Mesothelial cell of epicardium (in vitro differentiated cells): Measurements from ENCODE around the gene HSD17B2.

- PRO-cap = no peak
Measured at GRCh38 chr16:81043937-81045024, 8.6 kb downstream of the ATMIN start.

- PRO-cap = no peak
Measured at GRCh38 chr16:81457536-81458163, 13.0 kb downstream of the CMIP start.

DNA sequence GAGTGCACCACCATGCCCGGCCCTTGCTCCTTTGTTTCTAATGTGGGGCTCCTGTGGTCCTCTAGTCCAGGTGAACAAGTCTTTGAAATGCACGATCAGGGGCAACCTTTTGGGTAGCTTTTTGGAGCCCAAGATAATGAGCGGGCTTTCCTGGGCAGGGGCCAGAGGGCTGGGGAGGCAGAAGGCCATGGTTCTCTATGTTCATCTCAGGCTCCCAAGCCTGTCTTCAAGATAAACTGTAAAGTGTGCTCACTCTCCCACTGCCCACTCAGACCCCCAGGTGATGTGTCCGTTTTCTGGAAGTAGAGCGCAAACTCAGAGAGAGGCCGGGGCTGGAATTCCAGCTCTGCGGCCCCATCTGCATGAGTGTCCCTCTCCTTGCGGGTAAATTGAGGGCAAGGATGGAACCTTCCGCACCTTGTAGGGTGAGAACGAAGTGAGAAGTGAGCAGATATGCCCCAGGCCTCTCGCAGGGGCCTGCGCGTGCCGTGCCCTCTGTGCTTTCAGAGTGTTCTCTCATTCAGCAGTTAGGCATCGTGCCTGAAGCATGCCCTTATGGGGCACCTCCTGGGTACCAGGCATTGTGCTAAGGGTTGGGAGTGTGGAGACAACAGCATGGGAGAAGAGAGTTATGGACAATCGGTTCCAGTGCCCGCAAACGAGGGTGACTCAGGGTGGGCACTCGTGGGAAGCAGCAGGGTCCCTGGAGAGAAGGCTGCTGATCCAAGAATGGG lies 23.6 kb downstream of the CMIP start:
- PRO-cap = no peak

DNA sequence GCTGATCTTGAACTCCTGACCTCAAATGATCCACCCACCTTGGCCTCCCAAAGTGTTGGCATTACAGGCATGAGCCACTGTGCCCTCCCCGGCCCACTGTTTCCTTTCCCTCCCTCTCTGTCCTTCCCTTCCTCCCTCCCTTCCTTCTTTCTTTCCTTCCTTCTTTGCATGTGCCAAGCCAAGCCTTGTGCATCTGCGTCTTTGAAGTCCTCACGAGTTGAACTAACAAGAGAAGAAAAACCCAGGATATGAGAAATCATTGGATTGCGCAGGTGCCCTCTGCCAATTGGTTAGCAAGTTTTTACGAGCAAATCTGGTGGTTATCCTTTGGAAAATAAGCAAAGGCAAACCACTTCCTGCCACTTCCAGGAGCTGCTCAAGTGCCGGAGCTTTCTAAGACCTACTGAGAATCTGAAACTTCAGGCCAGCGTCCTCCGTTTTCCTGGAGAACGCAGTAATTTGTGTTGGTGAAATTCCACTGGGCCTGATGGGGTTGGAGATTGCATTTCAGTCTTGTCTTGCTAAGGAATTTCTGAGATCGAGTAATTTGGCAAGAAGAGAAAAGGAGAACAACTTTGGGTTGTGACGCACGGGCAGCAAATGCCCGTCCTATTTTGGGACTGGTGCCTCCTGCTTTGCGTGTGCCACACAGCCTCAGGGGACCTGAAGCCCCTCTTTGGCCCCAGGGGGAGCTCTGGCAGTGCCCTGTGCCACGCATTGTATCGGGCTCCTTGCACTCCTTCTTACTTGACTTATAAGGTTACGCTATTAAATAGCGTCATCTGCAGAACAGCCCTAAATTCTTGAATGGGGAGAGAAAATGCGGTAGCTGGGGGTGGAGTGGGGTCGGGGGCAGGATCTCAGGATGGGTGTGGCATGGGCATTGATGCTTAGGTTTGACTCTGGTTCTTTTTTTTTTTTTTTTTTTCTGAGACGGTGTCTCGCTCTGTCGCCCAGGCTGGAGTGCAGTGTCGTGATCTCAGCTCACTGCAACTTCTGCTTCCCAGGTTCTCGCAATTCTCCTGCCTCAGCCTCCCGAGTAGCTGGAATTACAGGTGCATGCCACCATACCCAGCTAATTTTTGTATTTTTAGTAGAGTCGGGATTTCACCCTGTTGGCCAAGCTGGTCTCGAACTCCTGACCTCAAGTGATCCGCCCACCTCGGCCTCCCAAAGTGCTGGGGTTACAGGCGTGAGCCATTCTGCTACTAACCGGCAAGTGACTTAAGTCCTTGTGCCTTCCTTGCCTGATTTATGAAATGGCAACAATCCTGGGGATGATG lies 56.5 kb downstream of the CMIP start:
- PRO-cap = no peak

- PRO-cap = no peak
Measured at GRCh38 chr16:81598956-81599356, 154.3 kb downstream of the CMIP start.

- PRO-cap = no peak
Measured at GRCh38 chr16:81607134-81608045, 162.8 kb downstream of the CMIP start.

- PRO-cap = no peak
Measured at GRCh38 chr16:81608870-81609261, 164.3 kb downstream of the CMIP start.

- PRO-cap = no peak
Measured at GRCh38 chr16:81620746-81621232, 158.3 kb upstream of the PLCG2 start.

DNA sequence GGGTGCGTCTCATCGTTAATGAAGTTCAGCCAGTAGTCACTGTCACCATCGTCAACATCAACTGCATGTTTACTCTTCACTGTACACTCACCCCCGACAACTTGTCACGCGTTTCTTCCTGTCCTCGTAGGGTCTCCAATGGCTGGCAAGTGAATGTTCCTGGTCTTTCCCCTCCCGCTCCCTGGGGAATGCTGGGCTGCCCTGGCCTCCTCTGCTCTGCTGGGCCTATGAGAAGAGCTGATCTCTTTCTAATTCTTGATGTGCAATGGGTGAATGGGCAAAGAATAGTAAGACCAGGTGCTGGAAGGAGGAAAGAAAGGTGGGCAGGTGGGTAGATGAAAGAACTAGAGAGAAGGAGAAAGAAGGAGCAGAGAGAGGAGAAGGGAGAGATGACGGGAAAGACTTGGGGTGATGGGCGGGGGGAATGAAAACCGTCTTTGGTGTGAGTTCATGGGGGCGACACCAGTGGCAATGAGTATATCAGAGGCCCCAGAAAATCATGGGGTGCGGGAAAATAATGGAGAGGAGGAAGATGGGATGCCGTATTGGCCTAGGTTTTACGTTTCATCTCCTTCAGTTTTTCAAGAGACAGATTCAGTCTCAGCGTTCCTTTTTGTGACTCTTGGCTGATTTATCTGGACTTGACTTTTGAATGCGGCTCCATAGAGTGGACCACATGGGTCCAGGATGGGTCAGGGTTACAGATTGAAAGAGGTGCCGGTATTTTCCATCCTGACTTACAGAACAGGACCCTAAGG lies 128.8 kb upstream of the PLCG2 start:
- PRO-cap = no peak

- PRO-cap = no peak
Measured at GRCh38 chr16:81677686-81678071, 101.4 kb upstream of the PLCG2 start.

DNA sequence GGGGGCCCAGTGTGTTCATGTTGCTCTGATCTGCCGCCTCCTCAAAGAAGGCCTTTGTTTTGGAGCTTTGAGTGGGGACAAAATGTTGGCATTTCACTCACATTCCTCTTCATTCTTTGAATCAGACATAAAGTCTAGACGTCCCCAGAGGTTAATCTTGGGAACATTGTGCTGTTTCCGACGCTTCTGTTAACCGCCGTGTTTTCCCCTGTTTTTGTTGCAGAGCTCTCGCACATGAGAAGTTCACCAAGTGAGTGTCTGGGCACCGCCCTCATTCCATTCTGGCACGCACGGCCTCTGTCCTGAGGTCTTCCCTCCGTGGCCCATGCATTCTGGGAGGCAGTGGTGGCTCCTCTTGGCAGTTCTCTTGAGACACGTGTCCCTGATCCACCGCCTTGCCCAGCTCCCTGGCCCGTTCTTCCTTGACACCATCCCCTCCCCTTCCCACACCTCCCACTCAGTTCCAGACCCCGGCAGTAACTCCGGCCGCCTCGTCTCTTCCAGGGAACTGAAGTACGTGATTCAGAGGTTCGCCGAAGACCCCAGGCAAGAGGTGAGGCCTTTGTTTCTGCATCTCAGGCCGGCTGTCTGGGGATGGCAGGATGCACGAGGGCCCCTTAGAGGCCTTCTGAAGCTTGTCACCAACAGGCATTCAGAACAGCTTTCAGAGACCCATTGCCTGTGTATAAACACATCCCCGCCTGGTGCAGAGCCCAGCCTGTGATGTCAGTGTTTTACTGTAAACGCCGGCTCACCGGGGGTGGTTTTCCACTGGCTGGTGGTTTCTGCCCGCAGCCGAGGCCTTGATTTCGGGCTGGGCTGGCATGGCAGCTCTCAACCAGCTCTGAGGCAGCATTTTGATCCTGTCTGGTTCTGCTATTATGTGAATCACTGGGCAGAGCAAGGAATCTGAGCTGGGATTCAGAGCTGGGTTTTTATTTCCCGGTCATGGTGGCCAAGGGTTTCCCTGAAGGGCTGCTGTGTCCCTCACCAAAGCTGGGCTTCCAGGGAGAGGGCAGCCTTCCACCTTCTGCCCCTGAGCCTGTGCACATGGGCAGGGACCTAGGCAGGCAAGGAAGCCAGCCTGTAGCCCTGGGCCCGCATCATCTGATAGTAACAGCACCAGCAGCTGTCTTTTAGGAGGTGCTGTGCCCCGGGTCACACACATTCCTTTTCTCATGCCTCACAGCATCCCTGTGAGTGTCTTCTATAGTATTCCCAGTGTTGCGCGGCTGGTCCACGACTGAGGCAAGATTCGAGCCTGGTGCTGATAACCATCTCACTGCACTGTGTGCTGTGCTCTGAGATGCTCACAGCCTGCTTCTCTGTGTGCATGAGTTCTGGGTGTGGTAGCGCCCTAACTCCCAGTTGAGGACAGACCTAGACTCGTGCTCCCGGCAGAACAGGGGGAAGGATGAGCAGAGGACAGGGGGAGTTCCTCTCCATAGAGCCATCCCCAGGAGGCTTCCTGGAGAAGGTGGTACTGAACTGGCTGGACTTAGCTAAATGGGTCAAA lies 85.6 kb upstream of the PLCG2 start:
- PRO-cap = no peak

DNA sequence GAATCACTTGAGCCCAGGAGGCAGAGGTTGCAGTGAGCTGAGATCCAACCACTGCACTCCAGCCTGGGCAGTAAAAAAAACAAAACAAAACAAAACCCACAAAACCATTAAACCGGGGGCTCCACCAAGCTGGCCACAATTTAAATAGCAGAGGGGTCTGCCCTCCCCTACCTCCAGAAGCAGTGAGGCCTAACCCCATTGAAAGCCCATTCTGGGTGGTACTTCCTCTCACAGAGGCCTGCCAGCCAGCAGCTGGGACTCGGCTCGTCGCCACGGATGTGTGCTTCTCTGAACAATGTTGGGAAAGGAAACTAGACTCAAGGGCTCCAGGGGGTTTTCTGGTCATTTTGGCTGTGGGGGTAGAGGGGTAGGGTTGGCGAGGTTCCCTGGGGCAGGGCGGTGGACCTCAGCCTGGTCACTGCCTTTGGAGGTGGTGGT lies 4.8 kb upstream of the PLCG2 start:
- PRO-cap = no peak

- PRO-cap = no peak
Measured at GRCh38 chr16:81831462-81832273, 52.6 kb downstream of the PLCG2 start.

DNA sequence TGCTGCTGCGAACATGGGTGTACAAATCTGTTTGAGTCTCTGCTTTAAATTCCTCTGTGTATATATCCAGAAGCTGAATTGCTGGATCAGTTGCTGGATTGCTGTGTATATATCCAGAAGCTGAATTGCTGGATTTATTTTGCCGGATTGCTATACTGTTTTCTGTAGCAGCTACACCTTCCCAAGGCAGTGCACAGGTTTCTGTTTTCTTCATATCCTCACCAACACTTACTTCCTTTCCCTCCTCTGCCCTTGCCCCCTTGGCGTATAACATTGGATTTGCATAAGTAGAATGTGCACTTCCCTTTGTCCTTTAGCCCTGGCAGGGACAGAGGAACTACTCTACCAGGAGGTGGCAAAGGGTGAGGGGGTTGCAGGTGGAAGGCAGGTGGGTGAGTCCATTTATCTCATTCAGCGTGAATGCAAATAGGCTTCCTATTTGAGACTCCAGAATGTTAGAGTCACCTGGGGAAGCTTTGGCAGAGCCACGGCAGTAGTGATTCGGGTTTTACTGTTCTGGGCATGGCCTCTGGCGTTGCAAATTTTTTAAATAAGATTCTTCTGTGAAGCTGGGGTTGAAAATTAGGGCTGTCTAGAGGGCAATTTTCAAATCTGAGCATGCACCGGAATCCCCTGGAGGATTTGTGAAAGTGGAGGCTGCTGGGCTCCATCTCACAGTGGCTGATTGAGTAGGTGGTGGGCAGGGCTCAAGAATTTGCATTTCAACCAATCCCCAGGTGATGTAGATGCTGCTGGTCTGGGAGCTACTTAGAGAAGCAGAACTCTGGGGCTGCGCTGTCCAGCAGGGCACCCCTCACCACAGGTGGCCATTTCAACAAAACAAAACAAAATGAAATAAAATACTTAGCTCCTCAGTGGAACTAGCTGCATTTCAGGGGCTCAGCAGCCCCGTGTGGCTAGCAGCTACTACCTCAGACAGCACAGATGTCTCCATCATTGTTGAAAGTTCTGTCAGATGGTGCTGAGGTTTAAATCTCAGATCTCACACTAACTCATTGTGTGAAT lies 84.7 kb downstream of the PLCG2 start:
- PRO-cap = no peak

DNA sequence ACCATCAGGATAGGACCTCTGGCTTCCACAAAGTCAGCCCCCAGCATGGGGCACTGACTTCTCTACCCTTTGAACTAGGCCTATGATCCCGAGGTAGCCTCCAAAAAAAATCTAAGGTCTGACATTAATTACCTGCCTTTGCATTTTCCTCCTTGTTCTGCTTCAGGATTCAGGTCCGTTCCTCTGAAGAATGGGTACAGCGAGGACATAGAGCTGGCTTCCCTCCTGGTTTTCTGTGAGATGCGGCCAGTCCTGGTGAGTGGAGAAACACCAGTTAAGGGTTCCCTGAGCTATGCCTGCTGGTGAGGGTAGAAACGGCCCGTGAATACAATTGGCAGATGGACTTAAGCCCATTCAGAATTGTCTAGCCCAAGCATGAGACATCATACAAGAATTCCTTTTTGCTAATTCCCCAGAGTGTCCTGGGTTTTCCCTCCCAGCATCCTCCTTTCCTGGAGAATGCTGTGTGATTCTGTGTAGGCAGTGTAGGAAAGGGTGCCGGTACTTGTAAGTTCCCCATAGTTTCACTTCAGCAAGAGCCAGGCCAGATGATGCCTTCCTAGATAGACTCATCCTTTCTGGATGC lies 65.2 kb downstream of the SDR42E1 start:
- PRO-cap = no peak

GRCh38 chr16:82034672-82035859 lies at the start of gene HSD17B2:
HSD17B2 (plus strand) TSS chr16:82035253.
- PRO-cap = no peak

DNA sequence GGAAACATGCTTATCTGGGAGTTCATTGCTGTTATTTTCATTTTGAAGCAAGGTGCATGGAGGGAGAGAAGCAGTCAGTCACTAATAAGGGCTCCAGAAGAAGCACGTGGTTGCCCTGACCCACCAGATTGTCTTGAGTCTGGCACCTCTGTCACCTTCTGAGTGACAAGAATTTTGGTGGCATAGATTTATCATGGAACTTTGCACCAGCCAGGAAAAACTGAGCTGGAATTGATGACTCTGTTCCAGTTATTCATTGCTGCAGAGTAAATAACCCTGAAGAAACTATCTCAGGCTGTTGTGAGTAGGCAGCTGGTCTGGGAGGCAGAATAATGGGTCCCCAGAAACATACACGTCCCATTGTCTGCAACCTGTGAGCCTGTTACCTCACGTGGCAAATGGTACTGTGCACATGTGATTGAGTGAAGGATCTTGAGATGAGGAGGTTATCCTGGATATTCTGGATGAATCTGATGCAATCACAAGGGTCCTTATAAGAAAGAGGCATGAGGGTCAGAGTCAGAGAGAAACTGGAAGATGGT lies 44.9 kb downstream of the HSD17B2 start:
- PRO-cap = no peak

DNA sequence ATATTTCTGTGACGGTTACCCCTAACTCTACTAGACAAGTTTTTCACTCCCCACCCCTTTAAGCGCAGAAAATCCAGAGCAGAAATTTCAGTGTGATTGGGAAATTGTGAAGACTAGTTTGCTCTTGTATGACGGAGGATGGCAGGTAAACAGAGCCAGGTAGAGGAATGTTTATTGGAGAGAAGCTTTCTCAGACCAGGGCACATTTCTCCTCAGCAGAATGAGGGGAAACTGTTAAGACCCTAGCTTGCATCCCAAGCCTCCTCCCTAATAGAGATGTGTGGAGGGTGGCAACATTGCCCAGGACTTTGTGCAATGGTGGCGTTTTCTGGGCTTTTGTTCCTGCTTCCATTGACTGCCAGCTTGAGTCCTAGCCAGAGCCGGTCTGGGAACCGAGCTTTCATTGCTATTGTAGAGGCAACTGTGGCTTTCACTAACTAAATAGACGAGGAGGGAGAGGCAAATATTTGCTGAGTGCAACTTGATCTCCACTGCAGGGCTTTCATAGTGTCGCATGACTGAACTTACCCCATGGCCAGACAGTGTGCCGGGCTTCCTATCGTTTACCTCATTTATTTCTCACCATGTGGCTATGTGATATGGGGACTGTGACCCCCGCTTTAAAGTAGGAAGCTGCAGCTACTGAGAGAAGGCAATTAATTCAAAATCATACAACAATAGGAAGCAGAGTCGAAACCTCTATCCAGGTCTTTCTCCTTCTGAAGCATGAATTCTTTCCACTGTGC lies 159.7 kb upstream of the MPHOSPH6 start:
- PRO-cap = no peak

- PRO-cap = no peak
Measured at GRCh38 chr16:82627830-82628711, 1.3 kb downstream of the CDH13 start.

DNA sequence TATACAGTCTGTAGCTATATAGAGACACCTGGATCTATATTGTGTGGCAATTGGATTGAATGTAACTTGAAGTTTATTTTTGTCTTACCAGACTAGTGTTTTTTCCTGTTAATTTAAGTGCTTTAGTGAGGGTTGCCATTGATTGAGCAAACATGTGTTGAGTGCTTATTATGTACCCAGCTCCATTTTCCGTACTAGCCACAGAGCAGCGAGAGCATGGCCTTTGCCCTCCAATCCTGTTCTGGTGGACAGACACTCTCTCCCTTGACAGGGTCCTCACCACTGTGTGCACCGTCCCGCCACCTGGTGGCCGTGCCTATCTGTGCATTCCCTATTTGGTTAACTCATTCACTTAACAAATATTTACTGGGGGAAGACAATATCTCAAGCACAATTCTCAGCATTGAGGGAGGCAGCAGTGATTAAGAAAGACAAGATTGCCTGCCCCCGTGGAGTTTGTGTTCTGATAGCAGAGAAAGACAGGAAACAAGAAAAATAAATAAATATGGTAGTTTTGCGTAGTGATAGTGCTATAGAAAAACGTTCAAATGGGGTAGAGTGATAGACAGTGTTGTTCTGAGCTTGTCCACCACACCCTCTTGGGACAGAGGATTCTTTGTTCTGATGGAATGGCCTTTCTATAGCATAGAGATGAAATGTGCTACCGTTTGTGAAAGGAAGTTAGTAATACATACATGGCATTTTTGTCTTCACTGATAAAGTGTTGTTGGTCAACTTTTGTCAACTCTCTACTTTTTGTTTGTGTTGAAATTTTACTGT lies 13.0 kb downstream of the CDH13 start:
- PRO-cap = no peak